Endothelial cell (in vitro differentiated cells): ENCODE measurements around the genes PRADC1, DGUOK and MTHFD2.

- PRO-cap = no peak
These were observed 263.7 kb downstream of the EXOC6B start for GRCh38 chr2:72561854-72562748.

- PRO-cap = no peak
These were observed 12.7 kb downstream of the SFXN5 start for GRCh38 chr2:73058448-73059636.

GRCh38 chr2:73232607-73233329 is at the start of gene PRADC1:
TSS of gene PRADC1 (minus strand) at chr2:73233239.
- PRO-cap = bidirectional peak, plus-strand start at chr2:73233503, minus-strand start at chr2:73233231

DNA sequence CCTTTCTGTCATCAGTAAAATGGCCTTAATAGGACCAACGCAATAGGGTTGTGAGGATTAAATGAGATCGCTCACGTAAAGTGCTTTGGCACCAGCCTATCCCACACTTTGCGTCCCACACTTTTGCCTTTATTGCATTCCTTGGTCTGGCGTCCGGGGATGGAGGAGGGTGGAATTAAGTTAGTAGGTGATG is 310 bp upstream of the CCT7 start:
- PRO-cap = no peak

DNA sequence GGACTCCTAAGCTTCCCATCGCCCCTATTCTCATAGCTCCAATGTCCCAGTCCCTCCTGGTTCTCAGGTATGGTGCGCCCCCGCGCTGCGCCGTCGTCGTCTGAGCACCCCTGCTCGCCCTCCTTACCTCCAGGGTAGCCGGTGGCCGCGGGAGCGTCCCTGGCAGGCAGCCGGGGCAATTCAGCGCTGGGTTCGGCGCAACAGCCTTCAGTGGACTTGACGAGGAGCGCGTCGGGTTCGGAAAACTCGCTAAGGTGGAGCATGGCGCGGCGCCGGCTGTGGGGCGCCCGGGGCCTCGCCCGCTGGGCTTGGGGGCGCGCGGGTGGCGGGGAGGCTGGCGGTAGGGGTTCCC is 317 bp downstream of the EGR4 start:
- PRO-cap = no peak

- PRO-cap = no peak
These were observed 41.1 kb downstream of the NAT8 start for GRCh38 chr2:73601060-73601570.

DNA sequence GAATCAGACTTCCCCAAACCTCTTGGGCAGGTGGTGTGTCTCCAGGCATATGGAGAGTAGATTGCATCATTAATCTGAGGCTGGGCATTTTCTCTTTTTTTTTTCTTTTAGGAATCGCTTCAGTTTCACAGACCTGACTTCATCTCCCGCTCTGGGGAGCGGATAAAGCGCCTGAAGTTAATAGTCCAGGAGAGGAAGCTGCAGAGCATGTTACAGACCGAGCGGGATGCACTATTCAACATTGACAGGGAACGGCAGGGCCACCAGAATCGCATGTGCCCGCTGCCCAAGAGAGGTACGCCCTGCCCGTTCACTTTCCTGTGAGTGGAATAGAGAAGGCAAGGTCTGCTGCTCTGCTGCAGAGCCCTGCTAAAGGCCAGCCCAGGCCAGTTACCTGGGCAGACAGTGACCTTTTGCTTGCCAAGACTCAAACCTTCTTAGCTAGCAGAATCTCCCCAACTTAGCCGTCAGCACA is 40.1 kb downstream of the NAT8 start:
- PRO-cap = no peak

GRCh38 chr2:73746617-73747080 is 9.5 kb upstream of the TPRKB start:
- PRO-cap = bidirectional peak, plus-strand start at chr2:73746840, minus-strand start at chr2:73746675

DNA sequence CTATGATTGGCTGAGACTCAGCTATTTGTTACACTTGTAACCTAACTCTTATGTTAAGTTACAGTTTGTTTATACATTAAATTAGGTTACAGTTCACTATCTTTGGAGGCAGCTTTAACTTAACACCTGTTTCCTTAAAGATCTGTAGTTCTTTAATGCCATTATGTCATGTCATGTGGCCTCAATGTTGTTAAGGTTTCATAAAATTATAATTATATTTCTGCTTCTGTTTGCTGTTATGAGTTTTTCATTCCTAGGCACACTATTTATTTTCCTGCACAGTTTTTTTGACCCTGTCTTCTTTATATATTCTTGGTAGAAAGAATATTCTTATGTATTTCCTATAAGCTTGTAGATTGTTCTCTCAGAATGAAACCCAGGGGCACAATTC is 4.4 kb downstream of the STAMBP start:
- PRO-cap = no peak

- PRO-cap = no peak
These were observed 16.0 kb downstream of the ACTG2 start for GRCh38 chr2:73908931-73909130.

DNA sequence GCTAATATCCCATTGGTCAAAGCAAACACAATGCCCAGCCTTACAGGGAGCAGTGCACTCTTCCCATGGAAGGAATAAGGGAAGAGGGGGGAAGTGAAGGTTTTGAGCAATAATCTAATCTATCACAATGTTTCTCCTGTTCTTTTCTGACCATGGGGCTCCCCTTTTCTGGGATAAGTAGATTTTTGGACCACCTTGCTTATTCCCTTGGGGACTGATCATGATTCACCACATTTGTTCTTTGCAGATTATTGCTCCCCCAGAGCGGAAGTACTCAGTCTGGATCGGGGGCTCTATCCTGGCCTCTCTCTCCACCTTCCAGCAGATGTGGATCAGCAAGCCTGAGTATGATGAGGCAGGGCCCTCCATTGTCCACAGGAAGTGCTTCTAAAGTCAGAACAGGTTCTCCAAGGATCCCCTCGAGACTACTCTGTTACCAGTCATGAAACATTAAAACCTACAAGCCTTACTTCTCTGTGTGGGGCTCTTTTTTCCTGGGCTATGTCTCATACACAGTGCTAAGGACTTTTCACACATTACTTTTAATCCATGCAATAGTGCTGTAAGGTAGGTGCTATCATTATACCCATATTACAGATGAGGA is 7.4 kb upstream of the DGUOK start:
- PRO-cap = no peak

DNA sequence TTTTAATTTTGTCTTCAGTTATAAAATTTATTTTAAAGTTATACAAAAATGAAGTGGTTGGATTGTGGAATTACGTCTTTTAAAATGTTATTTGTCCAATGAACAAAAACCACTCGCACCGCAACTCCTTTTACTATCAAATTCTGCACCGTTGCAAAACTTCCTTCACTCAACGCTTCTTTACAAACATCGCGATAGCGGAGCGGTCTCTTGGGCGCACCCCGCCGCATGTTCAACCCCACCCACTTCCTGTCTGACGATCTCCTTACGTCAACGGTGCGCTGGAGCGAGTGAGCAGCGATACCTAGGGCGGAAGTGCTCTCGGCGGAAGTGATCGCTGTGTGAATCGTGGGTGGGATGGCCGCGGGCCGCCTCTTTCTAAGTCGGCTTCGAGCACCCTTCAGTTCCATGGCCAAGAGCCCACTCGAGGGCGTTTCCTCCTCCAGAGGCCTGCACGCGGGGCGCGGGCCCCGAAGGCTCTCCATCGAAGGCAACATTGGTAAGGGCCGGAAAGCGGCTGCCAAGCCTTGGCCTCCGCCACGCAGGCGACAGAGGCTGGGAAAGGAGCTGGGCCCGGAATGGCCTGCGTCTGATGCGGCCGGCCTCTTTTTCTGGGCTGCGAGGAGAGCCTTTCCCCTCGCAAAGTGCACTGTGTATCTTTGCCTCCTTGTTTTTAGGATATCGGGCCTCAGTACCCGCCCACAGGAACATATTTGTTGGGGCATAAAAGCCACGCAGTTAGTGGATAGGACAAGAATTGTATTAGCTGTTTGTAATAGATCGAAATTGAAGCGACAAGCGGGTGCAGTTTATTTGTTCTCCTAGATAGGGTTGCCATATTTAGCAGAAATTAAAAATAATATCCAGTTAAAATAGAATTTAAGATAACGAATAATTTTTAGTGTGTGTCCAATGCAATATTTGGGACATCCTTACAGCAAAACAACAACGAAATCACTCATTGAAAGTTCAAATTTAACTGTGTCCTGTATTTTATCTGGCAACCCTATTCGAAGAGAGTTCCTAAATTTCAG is at the start of gene DGUOK:
DGUOK (plus strand) TSS at position 327 of the 1,034 bp plus-strand sequence.
- PRO-cap = bidirectional peak, plus-strand start at position 327 of the sequence, minus-strand start at position 145 of the sequence; bidirectional peak, plus-strand start at position 551 of the sequence, minus-strand start at position 648 of the sequence

DNA sequence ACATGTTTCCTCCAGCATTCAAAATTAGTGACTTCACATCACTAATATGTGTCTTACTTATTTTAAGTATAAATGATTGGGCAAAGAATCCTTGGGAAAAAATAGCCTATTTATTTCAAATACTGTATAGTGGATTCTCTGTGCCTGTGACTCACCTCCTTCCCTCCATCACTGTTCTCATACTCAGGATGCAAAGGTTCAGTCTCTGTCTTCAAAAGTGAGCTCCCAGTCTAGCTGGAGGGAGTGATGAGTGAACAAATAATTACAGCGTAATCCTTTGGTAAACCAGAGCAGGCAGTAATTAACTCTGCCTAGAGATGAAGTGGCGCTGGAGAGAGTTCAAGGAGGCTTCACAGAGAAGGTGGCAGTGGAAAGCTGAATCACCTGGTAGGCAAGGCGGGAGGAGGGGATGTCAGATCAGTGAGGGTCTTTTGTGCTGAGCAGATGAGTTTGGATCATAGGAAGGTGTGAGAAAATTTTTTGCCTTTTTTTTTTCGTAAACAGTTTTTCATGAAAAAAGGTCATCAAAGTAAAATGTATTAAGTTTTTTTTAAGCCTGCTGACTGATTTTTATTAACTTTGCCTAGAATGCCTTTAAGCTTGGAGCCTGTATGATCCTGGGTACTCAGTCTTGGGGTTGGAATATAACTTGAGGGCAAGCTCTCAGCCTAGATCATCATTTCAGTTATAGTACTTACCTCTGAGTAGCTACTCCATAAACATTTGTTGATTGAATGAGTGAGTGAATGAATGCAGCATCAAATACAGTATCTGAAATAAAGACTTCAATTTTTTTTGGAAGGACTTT is 6.6 kb downstream of the DGUOK start:
- PRO-cap = no peak

DNA sequence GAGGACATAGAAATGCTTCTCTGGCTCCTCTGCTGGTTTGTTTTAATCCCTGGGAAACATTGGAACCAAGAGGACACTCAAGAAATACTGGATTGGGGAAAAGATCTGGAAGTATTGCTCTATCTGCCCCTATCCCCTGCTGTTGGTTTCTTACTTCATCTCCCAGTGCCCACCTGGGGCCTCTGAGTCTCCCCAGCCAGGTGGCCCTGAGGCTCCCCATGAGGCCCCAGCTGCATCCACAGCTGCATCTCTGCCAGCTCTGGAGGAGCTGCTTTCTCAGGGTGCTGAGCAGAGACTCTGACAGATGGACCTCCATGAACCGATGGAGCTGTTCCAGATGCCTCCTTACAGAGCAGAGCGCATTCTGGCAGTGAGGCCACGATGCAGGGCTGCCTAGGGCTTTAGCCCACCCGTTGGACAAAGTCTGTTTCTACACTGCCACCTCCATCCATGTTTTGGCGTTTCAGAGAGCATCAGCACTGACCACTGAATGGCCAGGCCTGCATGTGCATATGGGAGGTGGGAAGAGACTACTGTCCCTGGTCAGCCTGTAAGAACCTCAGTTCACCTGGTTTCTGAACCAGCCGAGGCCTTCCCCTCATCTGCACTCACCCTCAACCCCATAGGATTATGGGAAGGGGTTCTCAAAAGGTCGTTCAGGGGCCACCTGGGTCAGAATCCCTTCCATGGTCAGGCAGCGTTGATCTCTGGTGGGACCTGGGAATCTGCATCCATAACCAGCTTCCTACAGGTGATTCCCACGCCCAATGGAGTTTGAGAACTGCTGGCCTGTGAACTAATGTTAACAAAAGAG is 36.5 kb downstream of the TET3 start:
- PRO-cap = no peak

GRCh38 chr2:74030624-74031394 is 46.1 kb downstream of the TET3 start:
- PRO-cap = bidirectional peak, plus-strand start at chr2:74031053, minus-strand start at chr2:74030886

- PRO-cap = no peak
These were observed 62.4 kb downstream of the TET3 start for GRCh38 chr2:74047131-74047523.

DNA sequence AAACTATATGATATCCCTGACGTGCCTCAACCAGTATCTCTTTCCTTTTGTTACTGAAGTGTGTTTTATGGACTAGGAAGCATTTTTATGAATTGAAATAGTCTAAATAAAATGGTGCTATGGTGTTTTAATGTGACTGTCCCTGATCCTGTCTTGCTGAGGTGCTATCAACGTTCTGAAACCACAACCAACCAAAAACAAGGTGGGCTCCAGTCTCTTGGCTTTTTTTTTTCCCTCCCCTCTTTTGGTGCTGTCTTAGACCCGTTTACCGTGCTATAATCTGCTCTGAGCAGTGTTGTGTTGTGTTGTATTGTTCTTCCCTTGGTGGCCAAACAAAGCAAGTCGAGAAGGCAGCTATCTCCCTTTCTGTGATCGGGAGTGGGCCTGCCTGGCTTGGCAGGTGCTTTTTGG is 41.8 kb downstream of the BOLA3 start:
- PRO-cap = no peak

DNA sequence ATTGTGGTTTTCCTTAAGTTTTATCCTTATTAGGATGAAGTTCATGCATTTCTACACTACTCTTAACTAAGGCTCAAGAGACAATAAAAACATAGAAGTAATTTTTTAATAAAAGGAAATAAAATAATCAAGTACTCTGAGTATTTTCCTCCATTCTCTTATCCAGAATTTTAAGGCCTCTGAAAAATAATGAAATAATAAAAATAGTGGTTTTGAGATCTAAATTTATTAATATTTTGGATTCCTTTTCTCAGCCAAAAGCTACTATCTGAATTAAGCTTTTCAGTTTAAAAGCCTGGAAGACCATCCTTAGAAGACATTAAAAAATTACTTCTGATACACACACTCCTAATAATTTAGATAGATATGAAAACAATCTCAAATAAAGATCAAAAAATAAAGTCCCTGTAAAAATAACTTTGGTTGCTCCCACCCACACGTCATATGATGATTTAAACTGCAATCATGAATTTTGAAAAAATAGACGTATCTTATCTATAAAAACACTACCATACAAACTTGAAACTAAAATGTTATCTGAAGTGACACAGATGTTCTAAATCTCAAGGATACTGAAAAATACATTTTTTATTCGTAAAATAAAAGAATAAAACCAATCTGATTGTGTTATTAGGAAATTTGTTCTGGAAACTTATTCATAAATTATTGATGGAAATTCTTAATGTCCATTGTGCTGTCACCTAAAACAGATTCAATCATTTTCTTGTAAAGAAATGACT is 8.0 kb upstream of the BOLA3 start:
- PRO-cap = no peak

DNA sequence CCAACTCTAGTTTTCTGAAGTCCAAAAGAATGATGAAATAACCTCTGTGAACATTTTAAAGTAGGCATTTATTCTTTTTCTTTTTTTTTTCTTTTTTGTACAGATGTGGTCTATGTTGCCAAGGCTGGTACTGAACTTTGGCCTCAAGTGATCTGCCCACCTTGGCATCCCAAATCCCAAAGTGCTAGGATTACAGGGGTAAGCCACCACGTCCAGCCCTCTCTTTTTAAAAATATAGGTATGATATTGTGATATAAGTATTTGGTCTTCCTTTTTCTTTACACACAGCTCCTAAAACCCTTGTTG is 9.0 kb upstream of the BOLA3 start:
- PRO-cap = no peak

GRCh38 chr2:74198153-74198769 is at the start of gene MTHFD2:
TSS of gene MTHFD2 (plus strand) at chr2:74198615.
- PRO-cap = bidirectional peak, plus-strand start at chr2:74198615, minus-strand start at chr2:74198426